Skeletal muscle cell (primary cell): ENCODE data around the gene TSPAN14.

- RRBS: no CpG with 5 or more reads among the region's 15 CpGs
Observed at GRCh38 chr10:79381622-79382308, 34.5 kb downstream of the PPIF start.

- RRBS: no CpG with 5 or more reads among the region's 21 CpGs
Observed at GRCh38 chr10:79384228-79385113, 37.2 kb downstream of the PPIF start.

DNA sequence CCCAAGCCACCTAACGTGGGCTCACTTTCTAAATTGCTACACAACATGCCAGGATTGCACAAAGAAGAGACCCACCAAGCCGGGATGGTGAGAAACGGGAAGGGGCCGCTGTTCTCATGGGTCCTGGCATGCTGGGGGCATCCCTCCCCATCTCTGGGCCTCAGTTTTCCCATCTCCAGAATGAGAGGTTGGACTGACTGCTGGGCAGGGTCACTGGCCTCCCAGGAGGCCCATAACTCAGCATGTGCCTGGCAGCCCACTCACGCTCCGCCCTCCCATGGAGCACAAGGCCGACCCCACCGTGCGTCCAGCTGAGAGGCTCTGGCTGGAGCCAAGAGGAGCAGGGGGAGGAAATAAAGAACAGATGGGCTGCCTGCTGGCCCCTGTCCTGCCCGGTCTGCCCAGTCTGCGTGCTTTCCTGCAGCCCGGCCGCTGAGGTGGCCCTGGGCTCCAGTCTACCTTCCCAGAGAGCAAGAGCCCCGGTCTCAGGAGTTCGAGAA lies 43.9 kb downstream of the ZCCHC24 start:
- RRBS: 23% methylated on average over 3 of the region's 15 CpGs

GRCh38 chr10:79431861-79432456 lies 13.5 kb downstream of the ZCCHC24 start:
- RRBS: no CpG with 5 or more reads among the region's 7 CpGs

- RRBS: no CpG with 5 or more reads among the region's 11 CpGs
Observed at GRCh38 chr10:79435470-79436090, 9.8 kb downstream of the ZCCHC24 start.

DNA sequence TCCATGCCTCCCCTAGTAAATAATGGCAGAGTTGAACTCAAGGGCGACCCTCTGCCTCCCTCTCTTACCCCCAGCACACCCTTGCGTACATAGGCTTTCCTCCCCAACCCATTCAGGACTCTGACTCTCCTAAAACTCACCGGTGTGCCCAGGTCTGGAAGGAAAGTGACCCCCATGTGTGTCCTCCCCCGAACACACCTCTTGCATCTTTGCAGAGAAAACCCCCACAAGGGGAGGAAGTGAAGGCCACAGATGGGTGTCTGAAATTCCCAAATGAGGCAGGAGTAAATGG lies 1.5 kb downstream of the ZCCHC24 start:
- RRBS: no CpG with 5 or more reads among the region's 4 CpGs

DNA sequence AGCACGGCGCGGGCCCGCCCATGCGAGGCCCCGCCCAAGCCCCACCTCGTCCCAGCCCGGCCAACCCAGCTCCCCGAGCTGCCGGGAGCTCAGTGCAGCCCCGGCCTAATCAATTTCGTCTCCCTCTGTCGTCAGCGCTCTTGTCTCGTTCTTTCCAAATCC lies 365 bp upstream of the ZCCHC24 start:
- RRBS: no CpG with 5 or more reads among the region's 15 CpGs

DNA sequence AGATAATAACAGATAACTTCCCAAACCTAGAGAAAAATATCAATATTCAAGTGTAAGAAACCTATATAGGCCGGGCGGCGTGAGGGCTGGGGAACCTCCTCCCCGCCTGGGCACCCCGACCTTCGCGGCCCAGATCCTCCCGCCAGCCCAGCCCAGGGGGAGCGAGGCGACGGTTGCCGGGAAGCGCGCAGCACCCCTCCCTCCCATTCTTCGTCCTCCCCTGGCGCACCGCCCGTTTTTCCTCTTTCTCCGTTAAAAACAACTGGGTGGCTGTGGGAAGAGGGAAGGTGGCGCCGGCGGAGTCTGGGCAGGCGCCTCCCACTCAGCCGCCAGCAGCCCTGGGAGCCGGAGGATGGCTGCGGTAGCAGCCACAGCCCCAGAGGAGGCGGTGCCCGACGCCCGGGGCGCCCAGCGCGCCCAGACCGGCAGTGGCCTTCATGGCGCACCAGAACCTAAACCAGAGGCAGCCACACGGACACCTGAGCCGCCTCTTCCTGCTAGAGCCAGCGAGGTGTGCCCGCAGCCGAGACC lies 32.6 kb upstream of the SFTPD start:
- RRBS: 2% methylated on average over 6 of the region's 40 CpGs

DNA sequence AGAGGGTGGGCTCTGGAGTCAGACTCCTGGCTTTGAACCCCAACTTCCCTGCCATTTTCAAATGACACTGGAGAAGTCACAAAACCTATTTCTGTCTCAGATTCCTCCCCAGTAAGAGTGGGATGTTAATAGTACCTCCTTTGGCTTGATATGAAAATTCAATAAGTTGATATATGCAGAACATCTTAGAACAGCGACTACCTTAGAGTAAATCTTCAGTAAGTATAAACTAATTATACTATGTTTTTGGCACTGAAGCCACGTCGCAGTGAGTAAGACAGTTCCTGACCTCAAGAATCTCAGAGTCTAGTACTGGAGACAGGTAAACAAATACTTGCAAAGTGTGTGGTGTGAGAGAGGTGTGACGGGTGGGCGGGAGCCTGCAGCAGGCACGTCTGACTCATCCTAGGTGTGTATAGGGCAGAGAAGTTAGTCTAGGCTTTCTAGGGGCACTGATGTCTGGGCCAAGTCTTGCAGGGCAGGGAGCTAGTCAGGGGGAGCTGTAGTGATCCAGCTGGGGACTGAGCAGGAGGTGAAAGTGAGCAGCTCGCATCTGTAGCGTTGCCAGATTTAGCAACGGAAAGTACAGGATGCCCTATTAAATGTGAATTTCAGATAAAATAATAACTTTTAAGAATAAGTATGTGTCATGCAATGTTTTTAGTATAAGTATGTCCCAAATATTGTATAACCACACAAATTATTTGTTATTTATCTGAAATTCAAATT lies 35.9 kb upstream of the SFTPD start:
- RRBS: no CpG with 5 or more reads among the region's 9 CpGs

DNA sequence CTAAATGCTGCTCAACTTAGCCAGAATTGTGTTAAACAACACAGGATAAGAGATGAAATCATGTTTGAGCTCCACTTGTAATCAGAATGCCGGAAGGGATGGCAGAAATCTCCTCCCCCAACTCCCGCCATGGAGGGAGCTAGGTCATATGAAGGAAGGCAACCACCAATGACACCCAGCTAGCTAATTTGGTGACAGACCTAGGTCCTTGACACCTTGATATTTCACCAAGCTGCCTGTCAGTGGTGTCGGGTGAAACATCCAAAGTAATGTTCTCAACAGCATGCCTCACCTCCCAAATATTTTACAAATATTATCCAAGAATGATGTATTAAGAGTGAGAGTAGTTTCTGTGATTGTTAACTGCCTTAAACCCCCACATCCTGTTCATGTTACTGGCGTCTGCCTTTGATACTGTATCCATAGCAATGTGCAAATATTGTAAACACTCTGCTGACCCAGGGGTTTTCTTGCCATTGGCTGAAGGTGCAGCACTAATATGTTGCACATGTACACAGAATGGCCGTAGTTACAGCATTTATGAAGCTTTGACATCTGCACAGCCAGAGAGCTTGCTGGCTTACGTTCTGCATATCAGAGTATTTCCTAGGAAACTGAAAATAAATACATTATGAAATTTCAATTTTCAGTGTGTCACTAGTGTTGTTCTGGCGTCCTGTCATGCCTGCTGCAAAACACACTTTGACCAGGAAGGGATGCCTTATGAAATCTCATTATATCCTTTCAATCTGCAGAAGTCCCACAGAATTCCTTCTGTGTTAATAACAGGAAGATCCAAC lies 25.9 kb downstream of the TMEM254 start:
- RRBS: no CpG with 5 or more reads among the region's 7 CpGs

- RRBS: no CpG with 5 or more reads among the region's 4 CpGs
Observed at GRCh38 chr10:80147789-80148315, 15.3 kb downstream of the PLAC9 start.

DNA sequence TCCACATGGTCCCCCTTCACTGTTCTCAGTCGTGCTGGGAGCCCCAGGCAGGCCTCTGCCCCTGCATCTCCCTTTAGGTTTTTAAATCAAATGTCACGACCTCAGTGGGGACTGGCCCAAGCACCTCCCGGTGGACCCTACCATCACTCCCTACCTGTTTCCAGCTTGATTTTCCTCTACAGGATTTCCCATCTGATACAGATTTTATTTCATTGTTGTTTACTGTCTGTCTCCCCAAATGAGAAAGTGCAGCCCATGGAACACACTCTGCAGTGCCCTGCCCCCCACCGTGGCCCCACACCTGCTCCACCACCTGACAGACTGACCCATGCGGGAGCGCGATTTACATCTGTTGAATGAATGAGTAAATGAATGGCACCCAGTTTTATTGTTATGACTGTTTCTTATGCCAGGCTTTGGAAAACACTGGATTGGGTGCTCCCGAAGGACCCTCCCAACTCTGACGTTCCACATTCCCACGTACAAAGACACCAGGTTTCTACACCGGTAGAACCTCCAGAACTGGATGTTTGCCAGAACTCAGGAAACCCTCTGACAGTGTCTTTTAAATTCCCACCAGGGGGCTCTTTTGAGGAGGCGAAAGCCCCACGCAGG lies 28.8 kb downstream of the PLAC9 start:
- RRBS: no CpG with 5 or more reads among the region's 13 CpGs

DNA sequence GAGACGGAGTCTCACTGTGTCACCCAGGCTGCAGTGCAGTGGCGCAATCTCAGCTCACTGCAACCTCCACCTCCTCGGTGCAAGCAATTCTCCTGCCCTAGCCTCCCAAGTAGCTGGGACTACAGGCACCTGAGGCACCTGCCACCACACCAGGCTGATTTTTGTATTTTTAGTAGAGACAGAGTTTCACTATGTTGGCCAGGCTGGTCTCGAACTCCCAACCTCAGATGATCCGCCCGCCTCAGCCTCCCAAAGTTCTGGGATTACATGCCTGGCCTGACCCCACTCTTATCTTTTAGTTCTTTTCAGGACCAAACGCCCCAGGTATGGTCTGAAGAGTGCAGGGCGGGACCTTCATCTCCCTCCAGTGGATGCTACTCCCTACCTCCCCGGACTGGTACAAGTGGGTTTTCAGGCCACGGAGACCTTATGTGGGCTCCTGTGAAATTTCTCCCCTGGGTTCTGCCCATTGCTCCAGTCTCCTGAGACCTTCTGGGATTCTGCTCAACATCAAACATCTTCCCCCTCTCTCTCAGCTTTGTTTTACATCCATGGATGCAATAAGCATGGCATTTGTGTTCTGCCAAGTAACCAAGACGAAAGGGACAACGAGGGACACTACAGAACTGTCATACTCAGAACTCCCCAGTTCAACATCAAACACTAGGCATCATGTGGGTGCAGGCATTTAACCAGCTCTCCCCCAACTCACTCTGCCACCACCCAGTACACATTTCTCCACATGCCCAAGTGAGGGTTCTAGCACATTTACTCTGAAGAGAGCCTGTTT lies 28.1 kb downstream of the ANXA11 start:
- RRBS: no CpG with 5 or more reads among the region's 12 CpGs

- RRBS: 27% methylated on average over 4 of the region's 15 CpGs
Observed at GRCh38 chr10:80265601-80266513, 23.6 kb downstream of the MAT1A start.

DNA sequence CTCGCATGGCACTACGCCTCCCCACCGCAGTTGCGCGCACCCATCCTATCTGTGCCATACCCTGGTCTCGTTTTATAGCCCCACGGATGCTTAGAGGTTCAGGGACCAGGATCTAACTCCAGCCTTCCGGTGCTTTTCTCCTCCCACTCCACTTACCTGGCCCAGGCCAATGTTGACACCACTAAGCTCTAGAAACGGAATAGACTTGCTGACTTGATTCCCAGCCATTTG lies 15.6 kb downstream of the MAT1A start:
- RRBS: no CpG with 5 or more reads among the region's 9 CpGs

GRCh38 chr10:80357600-80358079 lies 1.1 kb downstream of the DYDC2 start:
- RRBS: no CpG with 5 or more reads among the region's 8 CpGs

DNA sequence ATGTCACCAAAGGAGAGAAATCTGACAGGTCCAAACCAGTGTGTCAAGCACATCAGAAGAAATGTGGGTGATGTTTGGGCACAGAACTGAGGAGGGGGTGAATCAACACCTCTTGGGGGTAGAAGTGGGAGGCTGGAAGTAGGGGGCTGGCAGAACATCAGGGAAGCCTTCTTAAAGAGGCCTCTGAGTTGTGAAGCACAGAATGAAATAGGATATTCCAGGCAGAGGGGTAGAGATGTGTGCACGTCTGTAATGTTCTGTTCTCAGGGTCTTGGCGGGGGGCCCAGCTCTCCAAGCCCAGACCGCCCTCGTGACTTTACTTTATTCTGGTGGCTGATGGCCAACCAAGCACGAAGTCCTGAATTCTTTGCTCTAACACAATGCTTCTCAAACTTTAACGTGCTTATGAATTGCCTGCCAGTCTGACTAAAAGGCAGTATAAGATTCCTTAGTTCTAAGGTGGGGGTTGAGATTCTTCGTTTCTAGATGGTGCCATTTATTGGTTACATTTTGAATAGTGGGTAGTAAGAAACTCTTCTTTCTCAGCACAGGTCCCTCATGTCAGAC lies 8.1 kb downstream of the PRXL2A start:
- RRBS: no CpG with 5 or more reads among the region's 7 CpGs

- RRBS: 1% methylated on average over 33 of the region's 140 CpGs
Observed at GRCh38 chr10:80453667-80454737, at the start of gene TSPAN14. TSS of gene TSPAN14 (plus strand) at chr10:80454310.

- RRBS: no CpG with 5 or more reads among the region's 1 CpG
Observed at GRCh38 chr10:80462350-80462730, 8.2 kb downstream of the TSPAN14 start.

DNA sequence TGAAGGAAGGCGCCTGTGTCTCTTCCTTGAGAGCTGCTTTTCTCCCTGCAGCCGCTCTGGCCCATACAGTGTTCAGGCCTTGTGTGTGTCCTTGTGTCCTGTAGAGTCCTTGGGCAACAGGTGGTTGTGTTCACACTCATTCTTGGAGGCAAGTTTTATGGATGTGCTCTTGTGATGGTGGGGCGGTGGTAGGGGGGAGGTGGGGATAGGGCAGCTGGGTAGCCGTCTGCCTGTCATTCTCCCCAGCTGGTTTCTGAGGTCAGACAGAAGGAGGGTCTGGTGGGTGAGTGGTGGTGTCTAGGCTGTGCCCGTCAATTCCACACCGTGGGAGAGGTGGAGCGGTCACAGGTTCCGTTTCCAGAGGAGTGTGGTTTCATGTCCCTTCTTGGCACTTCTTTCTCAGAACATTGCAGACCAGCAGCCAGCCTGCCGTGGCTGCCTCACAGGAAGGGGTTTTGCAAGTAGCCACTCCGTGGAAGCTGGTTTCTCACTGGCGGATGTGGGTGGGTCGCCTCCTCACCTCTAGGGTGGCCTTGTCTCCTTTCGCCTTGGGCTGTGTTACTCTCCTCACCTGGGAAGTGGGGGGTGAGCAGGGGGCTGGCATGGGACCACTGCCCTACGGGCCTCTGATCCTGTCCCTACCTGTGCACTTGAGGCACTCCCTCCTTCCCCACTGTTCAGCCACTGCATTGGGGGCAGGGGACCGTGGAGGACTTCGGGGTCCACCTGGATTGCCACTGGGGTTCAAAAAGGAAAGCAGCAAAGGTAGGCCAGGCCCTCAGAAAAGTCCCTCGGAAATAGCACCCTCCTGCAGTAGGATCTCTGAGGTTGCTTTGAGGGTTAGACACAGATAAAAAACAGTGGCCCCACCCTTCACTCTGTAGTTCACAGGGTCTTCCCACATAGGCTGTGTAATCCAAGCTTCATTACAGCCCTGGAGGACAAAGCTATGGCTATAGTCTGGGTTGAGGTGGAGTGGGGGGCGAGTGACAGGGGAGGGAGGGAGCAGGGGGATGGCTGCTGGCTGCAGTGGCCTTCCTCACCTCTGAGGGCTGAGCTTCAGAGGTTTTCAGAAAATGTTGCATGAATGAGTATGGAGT lies 33.8 kb downstream of the TSPAN14 start:
- RRBS: no CpG with 5 or more reads among the region's 18 CpGs